ENCODE measurements around a stretch of chr2.

DNA sequence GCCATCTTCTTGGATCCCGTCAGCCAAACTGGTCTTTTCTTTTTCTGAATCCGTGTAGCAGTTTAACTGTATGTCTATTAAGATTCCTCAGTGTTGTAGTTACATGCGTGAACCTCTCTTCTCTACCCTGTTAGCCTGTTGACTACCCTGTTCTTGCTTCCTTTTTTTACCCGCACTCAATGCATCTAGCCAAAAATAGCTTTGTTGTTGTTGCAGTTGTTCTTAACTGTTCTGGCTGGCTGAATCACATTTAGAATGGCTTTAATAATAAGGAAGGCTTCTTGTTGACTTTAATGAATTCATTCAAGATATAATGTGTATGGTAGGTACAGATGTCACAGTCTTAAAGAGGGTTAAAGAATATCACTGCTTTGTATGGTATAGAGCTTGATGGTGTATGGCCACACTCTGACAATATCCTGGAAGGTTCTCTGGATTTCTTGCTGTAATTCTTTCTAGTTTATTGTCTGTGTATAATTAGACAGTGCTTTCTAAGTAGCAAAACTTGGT lies 137.2 kb downstream of the LCLAT1 start:
- PRO-cap, 10 experiments = no peak in any of the 10 experiments

GRCh38 chr2:30664847-30665344 lies 142.3 kb downstream of the CAPN13 start:
- PRO-cap, 10 experiments = no peak in any of the 10 experiments

GRCh38 chr2:31174453-31174775 lies 36.2 kb upstream of the GALNT14 start:
- PRO-cap, 10 experiments = peak in 5 of 10 experiments; most common plus-strand start chr2:31174559 (in 5)

- PRO-cap, 10 experiments = no peak in any of the 10 experiments
Measured at GRCh38 chr2:31231494-31231866, 2.5 kb upstream of the EHD3 start.

- PRO-cap, 10 experiments = peak in 1 of 10 experiments; most common plus-strand start chr2:31254109 (in 1); most common minus-strand start chr2:31253891 (in 1)
Measured at GRCh38 chr2:31253714-31254222, 19.8 kb downstream of the EHD3 start.

GRCh38 chr2:31319678-31320320 lies 85.8 kb downstream of the EHD3 start:
- PRO-cap, 10 experiments = peak in 1 of 10 experiments; most common minus-strand start chr2:31319950 (in 1)

GRCh38 chr2:31334069-31334820 lies 80.3 kb downstream of the XDH start:
- PRO-cap, 10 experiments = peak in 1 of 10 experiments; most common minus-strand start chr2:31334406 (in 1)

DNA sequence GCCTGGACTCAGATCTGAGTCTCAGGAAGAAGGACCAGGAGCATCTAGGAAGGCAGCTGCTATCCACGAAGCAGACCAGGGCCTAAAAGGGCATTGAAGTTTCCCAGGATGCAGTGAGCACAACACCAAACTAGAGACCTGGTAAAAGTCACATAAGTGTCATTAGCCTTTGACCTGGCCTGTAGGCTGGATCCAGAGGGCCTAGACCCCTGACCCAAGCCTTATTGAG lies 127.2 kb upstream of the SRD5A2 start:
- PRO-cap, 10 experiments = no peak in any of the 10 experiments

DNA sequence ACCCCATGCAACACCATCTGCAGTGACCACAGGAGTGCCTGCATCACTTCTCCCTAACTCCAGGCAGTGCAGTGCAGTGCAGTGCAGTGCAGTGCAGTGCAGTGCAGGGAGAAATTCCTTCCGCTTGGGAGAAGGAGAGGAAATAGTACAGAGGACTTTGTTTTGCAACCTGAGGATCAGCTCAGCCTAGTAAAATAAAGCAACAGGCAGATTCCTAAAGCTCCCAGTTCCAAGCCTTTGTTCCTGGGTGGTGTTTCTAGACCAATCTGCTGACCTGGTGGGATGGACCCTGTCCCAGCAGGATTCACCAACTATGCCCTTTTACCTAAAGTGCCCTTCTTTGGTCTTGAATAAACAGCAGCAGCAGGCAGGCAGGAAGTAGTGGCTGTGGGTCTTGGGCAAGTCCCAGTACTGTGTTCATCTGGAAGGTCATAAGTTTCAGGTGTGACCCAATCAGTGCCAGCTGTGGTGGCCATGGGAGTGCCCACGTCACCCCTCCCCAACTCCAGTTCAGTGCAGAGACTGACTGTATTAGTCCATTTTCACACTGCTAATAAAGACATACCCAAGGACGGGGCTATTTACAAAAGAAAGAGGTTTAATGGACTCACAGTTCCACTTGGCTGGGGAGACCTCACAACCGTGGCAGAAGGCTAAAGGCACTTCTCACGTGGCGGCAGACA lies 148.2 kb upstream of the SRD5A2 start:
- PRO-cap, 10 experiments = no peak in any of the 10 experiments

GRCh38 chr2:31905749-31906752 lies 104.8 kb downstream of the MEMO1 start:
- PRO-cap, 10 experiments = no peak in any of the 10 experiments

- PRO-cap, 10 experiments = no peak in any of the 10 experiments
Measured at GRCh38 chr2:31939703-31940879, 70.7 kb downstream of the MEMO1 start.

DNA sequence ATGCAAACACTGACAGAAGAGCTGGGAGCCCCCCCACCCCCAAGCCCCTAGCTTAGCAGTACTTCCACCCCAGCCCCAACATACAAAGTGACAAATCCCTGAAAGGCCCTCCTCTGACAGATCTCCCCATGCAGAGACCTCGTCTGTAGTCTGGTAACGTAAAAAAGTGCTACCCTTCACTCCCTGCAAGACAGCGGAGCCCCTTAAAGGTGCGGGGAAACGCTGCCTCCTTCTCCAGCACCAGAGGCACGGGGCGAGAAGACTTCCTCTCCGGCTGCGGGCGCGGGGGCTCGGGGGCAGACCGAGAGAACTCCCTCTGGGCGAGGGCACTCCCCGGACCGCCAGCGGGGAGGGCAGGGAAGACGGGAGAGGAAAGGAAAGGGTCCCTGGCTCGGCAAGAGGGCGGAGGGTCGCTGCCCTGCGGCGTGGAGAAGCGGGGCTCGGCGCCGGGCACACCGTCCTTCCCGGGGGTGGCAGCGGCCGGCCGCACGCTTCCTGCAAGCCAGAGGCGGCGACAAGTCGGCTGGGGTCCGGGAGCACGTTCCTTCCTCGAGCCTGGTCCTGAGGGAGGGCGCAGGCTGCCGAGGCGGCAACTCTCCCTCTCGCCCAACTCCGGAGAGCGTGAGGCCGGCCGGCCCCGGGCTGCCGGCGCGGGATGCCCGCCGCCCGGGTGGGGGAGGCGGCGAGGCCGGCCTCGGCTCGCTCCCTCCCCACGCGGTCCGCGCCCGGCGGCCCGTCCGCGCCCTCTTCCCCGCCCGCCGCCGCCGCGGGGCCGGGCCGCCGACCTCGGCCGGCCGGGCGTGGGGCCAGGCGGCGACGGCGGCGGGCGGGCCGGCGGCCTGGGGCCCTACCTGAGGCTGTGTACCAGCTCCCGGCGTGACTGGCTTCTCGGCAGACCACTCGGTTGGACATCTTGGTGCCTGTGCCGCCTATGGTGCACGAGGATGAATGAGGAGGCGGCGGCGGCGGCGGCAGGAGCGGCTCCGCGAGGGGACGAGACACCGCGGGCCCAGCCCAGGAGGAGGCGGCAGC lies 1.2 kb downstream of the MEMO1 start:
- PRO-cap, 10 experiments = peak in 6 of 10 experiments; most common plus-strand start position 809 of the sequence (in 1); most common minus-strand start position 863 of the sequence (in 2)

DNA sequence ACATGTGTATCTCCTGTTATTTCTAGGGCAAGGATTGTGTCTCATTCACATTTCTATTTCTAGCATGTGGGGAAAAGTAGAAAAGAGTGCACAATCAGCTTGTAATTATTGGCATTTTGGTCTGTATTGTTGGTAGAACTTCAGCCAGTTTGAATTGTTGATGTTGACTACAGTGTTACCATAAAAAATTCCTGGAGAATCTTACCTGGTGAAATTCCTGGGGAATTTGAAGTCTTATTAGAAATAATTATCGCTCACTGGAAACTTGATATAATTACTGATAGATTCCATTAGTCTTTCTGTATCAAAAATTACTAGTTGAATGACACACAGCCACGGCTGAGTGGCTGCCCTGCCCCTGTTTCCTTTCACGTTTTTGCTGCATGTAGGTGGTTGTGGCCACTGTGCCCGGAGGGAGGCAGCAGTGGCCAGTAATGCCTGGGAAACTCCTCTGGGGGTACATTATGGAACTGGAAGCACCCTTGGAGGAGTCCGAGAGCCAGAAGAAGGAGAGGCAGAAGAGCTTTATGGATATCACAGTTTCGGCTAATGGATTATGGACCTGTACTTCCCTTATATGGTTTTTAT lies 35.6 kb downstream of the SLC30A6 start:
- PRO-cap, 10 experiments = no peak in any of the 10 experiments

DNA sequence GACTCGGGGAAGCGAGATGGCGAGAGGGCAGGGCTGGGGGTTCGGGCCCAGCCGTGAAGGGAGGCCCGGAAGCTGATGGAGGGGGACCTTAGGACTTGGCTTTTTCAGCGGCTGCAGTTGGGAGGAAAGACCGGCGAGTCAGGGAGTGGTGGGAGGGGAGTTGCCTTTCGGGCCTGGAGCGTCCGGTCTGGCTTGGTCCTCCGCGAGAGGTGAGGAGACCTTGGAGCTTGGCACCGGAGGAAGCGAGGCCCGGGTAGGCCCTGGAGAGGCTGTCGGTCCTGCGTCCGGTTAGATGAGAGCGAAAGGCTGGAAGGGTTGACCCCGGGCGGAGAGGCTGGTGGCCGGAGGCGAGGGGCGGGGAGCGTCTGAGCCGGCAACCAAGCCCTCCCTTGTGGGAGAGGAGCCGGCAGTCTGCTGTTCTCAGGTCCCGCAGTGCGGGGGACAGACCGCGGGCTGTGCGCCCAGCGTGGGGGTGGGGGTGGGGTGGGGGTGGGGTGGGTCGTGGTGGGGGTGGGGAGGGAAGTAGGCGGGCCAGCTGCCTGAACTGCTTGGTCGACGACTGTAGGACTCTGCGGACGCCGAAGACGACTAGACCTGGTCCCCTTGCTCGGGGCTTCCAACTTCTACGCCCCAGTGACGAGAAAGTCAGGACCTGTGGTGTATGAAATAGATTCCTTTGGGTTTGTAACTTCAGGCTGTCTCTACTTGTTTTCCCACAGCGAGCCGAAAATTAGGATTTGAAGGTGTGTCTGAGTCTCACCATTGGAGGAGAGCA lies 923 bp downstream of the BIRC6 start:
- PRO-cap, 10 experiments = peak in 8 of 10 experiments; most common plus-strand start position 564 of the sequence (in 4); most common minus-strand start position 441 of the sequence (in 7)

GRCh38 chr2:32358334-32358496 lies 1.4 kb downstream of the BIRC6 start:
- PRO-cap, 10 experiments = peak in 1 of 10 experiments; most common plus-strand start chr2:32358375 (in 1)

- PRO-cap, 10 experiments = no peak in any of the 10 experiments
Measured at GRCh38 chr2:32415410-32416023, 58.7 kb downstream of the BIRC6 start.

DNA sequence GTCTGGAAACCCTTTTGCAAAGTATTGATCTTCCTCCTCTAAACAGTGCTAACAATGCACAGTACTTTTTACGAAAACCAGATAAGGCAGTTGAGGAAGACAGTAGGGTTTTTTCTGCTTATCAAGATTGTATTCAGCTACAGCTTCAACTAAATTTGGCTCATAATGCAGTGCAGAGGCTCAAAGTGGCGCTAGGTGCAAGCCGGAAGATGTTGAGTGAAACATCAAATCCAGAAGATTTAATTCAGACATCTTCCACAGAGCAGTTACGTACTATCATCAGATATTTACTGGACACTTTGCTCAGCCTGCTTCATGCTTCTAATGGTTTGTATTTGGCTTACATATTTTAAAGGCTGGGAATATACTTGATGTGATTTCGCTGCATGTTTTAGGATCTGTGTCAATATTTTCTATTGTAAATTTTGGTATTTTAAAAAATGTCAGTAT lies 111.7 kb downstream of the BIRC6 start:
- PRO-cap, 10 experiments = no peak in any of the 10 experiments

- PRO-cap, 10 experiments = no peak in any of the 10 experiments
Measured at GRCh38 chr2:32574785-32575500, 52.9 kb upstream of the TTC27 start.

- PRO-cap, 10 experiments = peak in 1 of 10 experiments; most common plus-strand start chr2:33212420 (in 1); most common minus-strand start chr2:33212245 (in 1)
Measured at GRCh38 chr2:33212015-33212496, 264.4 kb upstream of the RASGRP3 start.

GRCh38 chr2:33300234-33300733 lies 176.2 kb upstream of the RASGRP3 start:
- PRO-cap, 10 experiments = no peak in any of the 10 experiments

Measured in Metastatic Breast Carcinoma in the Brain (tissue), 10 donors.